A549 (cell line): ENCODE measurements around the gene NNMT.

DNA sequence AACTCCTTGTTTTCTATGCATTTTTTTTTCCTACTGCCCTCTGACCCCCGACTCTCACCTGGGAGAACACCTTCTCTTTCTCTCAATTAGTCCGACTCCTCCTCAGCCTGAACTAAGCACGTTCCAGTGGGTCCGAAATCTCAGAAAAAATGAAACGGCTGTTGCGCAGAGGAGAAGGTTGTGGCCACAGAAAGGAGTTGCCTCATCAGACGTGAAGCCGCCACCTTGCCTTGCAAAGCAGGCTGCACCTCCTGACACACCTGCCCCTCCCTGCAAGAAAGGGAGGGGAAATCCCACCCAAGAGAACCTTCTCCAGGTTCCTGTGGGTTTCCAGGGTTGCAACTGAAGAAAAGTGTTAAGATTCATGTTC is 17.9 kb downstream of the ZBTB16 start:
- PRO-cap, result no peak
CAGE:
- cytosol, long polyA plus RNA, result no peak
- long polyA plus RNA, result no peak
- nucleus, long polyA plus RNA, result no peak

DNA sequence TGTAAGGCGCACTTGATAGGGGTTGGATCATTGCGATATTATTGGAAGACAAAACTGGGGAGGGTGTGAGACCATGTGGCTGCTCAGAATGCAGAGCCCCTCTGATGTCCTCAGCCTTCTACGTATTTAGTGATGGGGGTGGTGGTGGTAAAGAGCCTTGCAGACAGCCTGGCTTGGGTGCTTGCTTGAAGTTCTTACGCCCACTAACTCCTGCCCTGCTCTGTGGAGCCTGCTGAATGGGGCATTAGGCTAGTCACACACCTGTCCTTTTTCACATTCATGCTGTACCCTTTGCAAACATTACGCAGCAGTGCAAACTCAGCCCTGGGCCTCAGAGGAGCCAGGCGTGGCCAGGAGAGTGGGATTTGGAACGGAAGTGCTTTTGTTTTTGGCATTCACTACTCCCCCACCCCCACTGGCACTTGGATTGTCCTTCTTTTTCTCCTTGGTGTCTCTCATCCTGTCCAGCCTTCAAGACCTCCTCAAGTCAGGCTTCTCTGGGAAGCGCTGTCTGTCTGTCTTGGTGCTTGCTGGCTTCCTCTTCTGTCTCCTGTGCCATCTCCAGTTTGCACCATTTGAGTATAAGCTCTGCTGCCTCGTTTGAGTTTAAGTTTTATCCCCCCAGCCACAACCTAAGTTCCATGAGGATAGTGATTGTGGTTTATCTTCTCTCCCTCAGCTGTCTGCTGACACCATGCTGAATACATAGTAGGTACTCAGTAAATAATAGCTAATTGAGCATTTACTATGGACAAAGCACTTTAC is 26.5 kb downstream of the ZBTB16 start:
- PRO-cap, result no peak
CAGE:
- cytosol, long polyA plus RNA, result no peak
- long polyA plus RNA, result no peak
- nucleus, long polyA plus RNA, result no peak

- PRO-cap, result no peak
CAGE:
- cytosol, long polyA plus RNA, result no peak
- long polyA plus RNA, result no peak
- nucleus, long polyA plus RNA, result no peak
Measured at GRCh38 chr11:114150894-114151161, 91.3 kb downstream of the ZBTB16 start.

GRCh38 chr11:114160796-114161759 is 101.6 kb downstream of the ZBTB16 start:
- PRO-cap, result no peak
CAGE:
- cytosol, long polyA plus RNA, result no peak
- long polyA plus RNA, result no peak
- nucleus, long polyA plus RNA, result no peak

- PRO-cap, result no peak
CAGE:
- cytosol, long polyA plus RNA, result no peak
- long polyA plus RNA, result no peak
- nucleus, long polyA plus RNA, result no peak
Measured at GRCh38 chr11:114192720-114193123, 103.5 kb upstream of the NNMT start.

- PRO-cap, result no peak
CAGE:
- cytosol, long polyA plus RNA, result no peak
- long polyA plus RNA, result no peak
- nucleus, long polyA plus RNA, result no peak
Measured at GRCh38 chr11:114219540-114220542, 76.4 kb upstream of the NNMT start.

- PRO-cap, result no peak
CAGE:
- cytosol, long polyA plus RNA, result start-site peak on the plus strand at chr11:114296289-114296543, 3,791 and 1,994 reads in 2 replicates
- long polyA plus RNA, result start-site peak on the plus strand at chr11:114296329-114296543, 9,316 and 6,587 reads in 2 replicates
- nucleus, long polyA plus RNA, result start-site peak on the plus strand at chr11:114296283-114296592, 3,847 and 831 reads in 2 replicates
Measured at GRCh38 chr11:114295992-114297151, at the start of gene NNMT. TSS of gene NNMT (plus strand) at chr11:114296399.

GRCh38 chr11:115720387-115721023 is 216.3 kb upstream of the CADM1 start:
- PRO-cap, result no peak
CAGE:
- cytosol, long polyA plus RNA, result no peak
- long polyA plus RNA, result no peak
- nucleus, long polyA plus RNA, result no peak

GRCh38 chr11:116073088-116073437 is 568.8 kb upstream of the CADM1 start:
- PRO-cap, result no peak
CAGE:
- cytosol, long polyA plus RNA, result no peak
- long polyA plus RNA, result no peak
- nucleus, long polyA plus RNA, result no peak

DNA sequence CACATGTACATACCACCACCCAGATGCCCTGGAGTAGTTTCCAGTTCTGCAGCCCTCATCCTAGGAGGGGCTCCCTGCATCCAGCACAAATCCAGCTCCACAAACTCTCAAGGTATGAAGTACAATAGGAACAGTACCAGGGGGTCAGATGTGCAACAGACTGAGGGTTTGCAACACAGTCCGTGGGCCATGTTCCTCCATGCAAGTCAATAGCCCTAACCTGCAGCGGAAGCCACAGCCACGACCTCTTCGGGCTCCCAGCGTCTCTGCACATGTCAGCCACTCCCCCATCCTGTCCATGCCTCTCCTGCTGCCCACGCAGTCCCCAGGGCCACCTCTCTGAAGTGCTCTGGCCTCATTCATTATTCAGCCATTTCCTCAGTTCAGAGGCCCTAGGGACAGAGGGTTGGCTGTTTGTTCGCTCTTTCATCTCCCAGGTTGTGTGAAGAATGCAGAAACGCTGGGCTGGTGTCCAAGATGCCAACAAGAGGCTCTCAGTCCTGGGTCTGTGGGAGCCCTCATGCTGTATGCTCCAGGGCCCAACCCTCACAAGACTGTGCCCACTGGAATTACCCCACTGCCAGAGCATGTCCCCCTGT is 209.9 kb downstream of the BUD13 start:
- PRO-cap, result no peak
CAGE:
- cytosol, long polyA plus RNA, result no peak
- long polyA plus RNA, result no peak
- nucleus, long polyA plus RNA, result no peak

- PRO-cap, result no peak
CAGE:
- cytosol, long polyA plus RNA, result no peak
- long polyA plus RNA, result no peak
- nucleus, long polyA plus RNA, result no peak
Measured at GRCh38 chr11:116785609-116786094, 2.2 kb downstream of the ZPR1 start.

DNA sequence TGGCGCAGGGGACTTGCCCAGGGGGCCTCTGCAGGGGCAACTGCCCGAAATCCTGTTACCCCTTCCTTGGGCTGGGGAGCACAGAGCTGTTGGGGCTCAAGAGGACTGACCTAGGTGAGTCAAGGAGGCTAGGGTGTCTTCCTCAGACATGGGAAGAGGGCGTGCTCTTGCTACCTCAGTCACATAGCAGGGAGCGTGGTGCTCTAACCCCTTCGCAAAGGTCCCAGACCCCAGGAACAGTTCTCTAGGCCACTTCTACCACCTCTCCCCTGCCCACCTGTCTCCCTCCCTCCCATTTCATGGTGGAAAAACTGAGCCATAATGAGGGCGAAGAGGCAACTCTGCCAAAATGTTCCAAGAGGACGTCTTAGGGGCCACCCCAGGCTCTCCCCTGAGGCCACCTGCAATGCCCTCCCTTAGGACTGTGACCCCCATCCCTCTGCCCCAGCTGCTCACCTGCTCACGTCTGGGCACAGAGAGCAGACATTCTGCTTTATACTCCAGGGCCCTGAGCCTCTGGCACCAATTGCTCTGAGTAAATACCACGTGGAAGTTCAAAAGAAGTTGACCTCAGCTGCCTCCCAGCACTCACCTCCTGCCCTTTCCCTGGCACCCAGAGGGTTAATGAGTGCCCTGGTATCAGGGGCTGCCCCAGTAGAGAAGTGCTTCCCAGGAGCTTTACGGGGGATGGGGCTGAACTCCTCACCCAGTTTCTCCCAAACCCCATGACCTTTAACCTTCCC is 416 bp upstream of the APOA5 start:
- PRO-cap, result unidirectional peak, minus-strand start at position 468 of the sequence
CAGE:
- cytosol, long polyA plus RNA, result no peak
- long polyA plus RNA, result no peak
- nucleus, long polyA plus RNA, result no peak

DNA sequence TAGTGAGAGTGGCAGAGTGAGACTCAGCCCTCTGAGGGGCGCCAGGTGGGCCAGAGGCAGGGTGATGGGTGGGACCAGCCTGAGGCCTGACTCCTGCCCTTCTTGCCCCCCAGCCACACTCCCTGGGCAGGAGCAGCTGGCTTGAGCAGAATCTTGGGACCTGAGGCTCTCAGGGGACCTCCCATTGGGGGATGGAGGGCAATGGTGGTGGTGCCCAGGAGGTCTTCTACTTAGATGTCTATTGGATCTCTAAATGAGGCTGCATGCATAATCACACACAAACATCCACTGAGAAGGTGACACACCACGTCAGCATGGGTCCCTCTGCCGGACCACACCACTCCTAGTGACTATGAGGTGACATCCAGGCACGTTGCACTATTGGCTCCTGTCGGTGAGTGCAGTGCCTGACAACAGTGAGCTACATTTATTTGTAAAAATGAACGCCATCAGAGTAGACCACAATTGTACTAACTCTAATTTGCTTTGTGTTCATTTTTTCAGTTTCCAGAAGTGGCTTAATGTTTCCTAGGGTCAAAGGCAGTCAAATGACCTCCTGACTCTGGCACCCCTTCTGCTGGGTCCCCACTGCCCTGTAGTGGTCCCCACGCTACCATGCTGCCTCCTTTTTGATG is 2.3 kb upstream of the APOA4 start:
- PRO-cap, result no peak
CAGE:
- cytosol, long polyA plus RNA, result no peak
- long polyA plus RNA, result no peak
- nucleus, long polyA plus RNA, result no peak

- PRO-cap, result no peak
CAGE:
- cytosol, long polyA plus RNA, result no peak
- long polyA plus RNA, result no peak
- nucleus, long polyA plus RNA, result no peak
Measured at GRCh38 chr11:116831763-116832155, 2.1 kb downstream of the APOC3 start.

DNA sequence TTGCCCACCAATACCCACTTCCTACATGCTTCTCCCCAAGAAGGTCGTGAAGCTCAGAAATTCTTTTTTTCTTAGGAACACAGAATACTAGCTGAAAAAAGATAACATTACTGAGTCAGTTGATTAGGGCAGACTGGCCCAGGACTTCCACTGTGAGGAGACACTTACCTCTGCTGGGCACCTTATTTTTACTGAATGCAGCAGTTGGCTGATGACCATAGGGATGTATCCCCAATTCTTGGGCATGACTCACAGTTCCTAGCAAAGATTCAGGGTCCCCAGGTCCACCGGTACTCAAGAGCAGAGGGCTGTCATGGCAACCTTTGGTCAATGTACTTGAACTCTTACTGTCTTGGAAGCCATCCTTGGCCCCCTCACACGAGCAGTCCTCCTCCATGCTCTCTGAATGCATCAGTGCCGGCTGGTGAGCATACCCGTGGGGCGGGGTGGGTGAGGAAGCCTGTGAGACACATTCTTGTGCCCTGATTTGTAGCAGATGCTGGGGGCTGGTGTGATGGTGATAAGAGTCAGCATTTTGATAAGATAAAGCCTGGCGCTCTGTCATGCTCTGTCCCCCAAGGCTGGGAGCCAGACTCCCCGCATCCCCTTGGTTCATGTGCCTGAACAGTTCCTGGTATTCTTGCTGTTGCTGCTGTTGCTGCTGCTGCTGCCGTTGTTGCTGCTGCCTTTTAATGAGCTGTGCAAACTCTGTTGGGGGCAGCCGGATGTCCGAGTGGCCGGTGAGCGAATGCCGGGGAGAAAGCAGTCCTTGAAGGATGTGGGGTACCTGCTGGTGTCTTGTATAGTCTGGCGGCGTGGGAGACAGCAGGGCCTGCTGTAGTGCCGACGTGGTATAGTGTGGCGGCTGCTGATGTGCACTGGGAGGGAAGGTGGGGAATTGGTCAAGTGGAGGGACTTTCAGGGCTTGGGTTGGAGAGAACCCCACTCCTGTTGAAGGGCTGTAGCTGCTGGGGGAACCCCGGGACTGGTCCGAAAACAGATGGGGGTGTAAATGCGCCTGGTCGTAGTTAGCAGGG is 20.5 kb upstream of the APOA1 start:
- PRO-cap, result no peak
CAGE:
- cytosol, long polyA plus RNA, result no peak
- long polyA plus RNA, result no peak
- nucleus, long polyA plus RNA, result no peak

- PRO-cap, result no peak
CAGE:
- cytosol, long polyA plus RNA, result no peak
- long polyA plus RNA, result no peak
- nucleus, long polyA plus RNA, result no peak
Measured at GRCh38 chr11:116979750-116980537, 118.3 kb downstream of the SIK3 start.

- PRO-cap, result no peak
CAGE:
- cytosol, long polyA plus RNA, result no peak
- long polyA plus RNA, result no peak
- nucleus, long polyA plus RNA, result no peak
Measured at GRCh38 chr11:116992990-116994374, 104.7 kb downstream of the SIK3 start.

- PRO-cap, result no peak
CAGE:
- cytosol, long polyA plus RNA, result no peak
- long polyA plus RNA, result no peak
- nucleus, long polyA plus RNA, result no peak
Measured at GRCh38 chr11:117091986-117092842, 6.0 kb downstream of the SIK3 start.

DNA sequence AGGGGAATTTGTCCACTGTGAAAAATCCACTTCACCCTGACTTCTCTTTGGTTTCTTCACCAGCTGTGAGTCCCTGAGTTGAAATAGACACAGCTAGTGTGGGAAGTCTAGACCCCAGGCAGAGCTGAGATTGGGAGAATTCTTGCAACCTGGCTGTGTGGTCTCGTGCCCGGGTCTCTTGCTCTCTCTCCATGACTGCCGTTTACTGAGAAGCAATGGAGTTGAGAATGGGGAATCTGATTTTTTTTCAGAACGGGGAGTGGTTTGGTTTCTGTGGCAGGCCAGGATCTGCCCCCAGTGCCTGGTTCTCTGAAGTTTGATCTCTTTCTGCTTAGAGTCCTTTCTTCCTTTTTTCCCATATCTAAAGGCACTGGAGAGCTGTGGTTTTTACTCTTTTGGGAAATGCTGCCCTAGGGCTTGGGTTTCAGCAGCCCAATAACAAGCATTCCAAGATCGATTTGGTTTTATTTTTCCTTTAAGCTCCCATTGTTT is 1.5 kb downstream of the SIDT2 start:
- PRO-cap, result no peak
CAGE:
- cytosol, long polyA plus RNA, result no peak
- long polyA plus RNA, result no peak
- nucleus, long polyA plus RNA, result no peak

DNA sequence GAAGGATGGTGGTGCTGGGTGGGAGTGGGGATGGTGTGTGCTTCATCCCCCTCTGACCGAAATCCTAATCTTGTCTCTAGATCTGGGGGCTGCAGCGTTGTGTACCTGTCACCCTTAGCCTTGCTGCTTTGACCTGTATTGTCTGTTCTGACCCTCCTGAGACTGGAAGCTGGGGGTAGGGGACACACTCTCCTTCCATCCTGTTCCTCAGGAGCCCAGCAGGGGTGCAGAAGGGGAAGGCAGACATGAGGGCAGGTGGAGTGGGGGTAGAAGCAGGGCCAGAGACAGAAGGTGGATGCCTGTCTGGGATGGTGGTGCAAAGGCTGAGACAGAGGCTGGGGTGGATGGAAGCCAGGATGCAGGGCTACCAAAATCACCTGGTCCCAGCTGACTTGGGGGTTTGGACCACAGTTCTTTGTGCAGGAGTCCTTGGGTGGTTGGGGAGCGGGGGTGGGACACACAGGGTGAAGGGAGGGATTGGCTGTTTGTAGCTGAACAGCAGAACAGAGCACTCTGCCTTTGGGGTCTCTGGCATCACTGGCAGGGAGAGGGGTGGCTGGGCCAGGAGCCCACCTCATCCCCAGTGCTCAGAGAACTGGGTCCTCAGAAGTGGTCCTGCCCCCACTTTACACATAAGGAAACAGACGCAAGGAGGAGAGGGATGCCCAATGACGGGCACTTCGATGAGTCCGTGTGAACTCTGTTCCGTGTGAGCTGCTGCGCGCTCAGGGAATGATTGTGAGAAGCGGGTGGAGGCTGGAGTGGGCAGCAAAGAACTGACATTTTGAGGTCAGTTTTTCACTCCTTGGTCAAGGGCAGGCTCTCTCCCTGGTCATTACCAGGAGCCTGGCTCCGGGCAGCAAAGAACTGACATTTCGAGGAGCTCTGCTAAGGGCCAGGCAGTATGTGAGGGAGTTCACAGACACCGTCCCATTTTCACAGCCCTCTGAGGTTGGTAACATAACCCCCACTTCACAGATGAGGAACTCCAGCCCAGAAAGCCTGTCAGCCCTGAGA is 1.8 kb downstream of the TAGLN start:
- PRO-cap, result no peak
CAGE:
- cytosol, long polyA plus RNA, result no peak
- long polyA plus RNA, result no peak
- nucleus, long polyA plus RNA, result no peak